K562 (cell line): Measurements from ENCODE around the genes SRSF6 and TTPAL.

- RAMPAGE, long total RNA = no peak
- RRBS = no CpG with 5 or more reads among the region's 4 CpGs
PRO-cap:
- standard = no peak
- CoPRO, capped RNA only, 2 experiments = no peak in any of the 2 experiments
- CoPRO, capped and uncapped RNA, 2 experiments = no peak in any of the 2 experiments
- CoPRO, uncapped RNA only, 2 experiments = no peak in any of the 2 experiments
CAGE:
- cytosol, long polyA plus RNA = no peak
- long polyA plus RNA = no peak
- nucleolus, long total RNA = no peak
- nucleus, long polyA plus RNA = no peak
These were observed 352.2 kb downstream of the PTPRT start for GRCh38 chr20:42837485-42837944.

DNA sequence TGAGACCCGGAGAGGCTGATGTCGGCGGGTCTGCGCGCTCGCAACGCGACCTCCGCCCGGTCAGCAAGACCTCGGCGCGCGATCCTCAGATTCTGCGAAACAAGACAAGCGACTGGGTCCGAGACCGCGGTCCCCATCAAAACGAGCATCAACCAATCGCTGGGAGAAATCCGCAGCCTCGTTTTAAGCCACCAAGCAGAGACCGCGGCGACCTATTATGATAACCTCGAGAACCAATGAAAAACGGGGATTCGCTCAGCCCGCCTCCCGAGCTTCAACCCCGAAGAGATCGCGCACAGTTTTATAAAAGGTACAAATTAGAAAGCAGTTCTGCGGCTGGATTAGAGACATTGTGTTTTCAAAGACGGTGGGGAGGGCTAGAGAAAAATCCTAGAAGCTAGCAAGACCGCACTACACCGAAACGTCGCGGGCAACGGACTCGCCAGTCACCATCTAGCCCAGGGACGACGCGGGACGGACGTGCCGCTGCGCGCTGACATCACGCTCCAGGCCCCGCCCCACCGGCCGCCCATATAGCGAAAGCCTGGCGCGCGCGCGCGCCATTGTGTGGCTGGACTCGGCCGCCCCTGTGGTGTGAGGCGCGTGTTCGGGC lies at the start of gene SRSF6:
Gene SRSF6 (plus strand): TSS at position 563 of the 613 bp plus-strand sequence.
- RAMPAGE, long total RNA = no peak
- RRBS = under 1% methylated on average over 10 of the region's 67 CpGs
PRO-cap:
- standard = bidirectional peak, plus-strand start at position 326 of the sequence, minus-strand start at position 96 of the sequence; bidirectional peak, plus-strand start at position 563 of the sequence, minus-strand start at position 455 of the sequence
- CoPRO, capped RNA only, 2 experiments = peak in 2 of 2 experiments; most common plus-strand start position 236 of the sequence (in 2); most common minus-strand start position 110 of the sequence (in 2)
- CoPRO, capped and uncapped RNA, 2 experiments = peak in 2 of 2 experiments; most common plus-strand start position 563 of the sequence (in 2); most common minus-strand start position 455 of the sequence (in 1)
- CoPRO, uncapped RNA only, 2 experiments = peak in 1 of 2 experiments; most common minus-strand start position 99 of the sequence (in 1)
CAGE:
- cytosol, long polyA plus RNA = no peak
- long polyA plus RNA = no peak
- nucleolus, long total RNA = no peak
- nucleus, long polyA plus RNA = start-site peak on the plus strand centred at position 545 of the sequence, 59 bp wide, 46 and 24 reads in 2 replicates

GRCh38 chr20:43457947-43458179 lies 167 bp downstream of the SRSF6 start:
- RAMPAGE, long total RNA = no peak
- RRBS = no CpG with 5 or more reads among the region's 26 CpGs
PRO-cap:
- standard = no peak
- CoPRO, capped RNA only, 2 experiments = no peak in any of the 2 experiments
- CoPRO, capped and uncapped RNA, 2 experiments = no peak in any of the 2 experiments
- CoPRO, uncapped RNA only, 2 experiments = peak in 1 of 2 experiments; most common plus-strand start chr20:43457977 (in 1)
CAGE:
- cytosol, long polyA plus RNA = no peak
- long polyA plus RNA = no peak
- nucleolus, long total RNA = no peak
- nucleus, long polyA plus RNA = no peak

GRCh38 chr20:43458543-43459552 lies 1.2 kb downstream of the SRSF6 start:
- RAMPAGE, long total RNA = no peak
- RRBS = 2% methylated on average over 6 of the region's 26 CpGs
PRO-cap:
- standard = no peak
- CoPRO, capped RNA only, 2 experiments = no peak in any of the 2 experiments
- CoPRO, capped and uncapped RNA, 2 experiments = no peak in any of the 2 experiments
- CoPRO, uncapped RNA only, 2 experiments = peak in 1 of 2 experiments; most common plus-strand start chr20:43459044 (in 1)
CAGE:
- cytosol, long polyA plus RNA = no peak
- long polyA plus RNA = no peak
- nucleolus, long total RNA = no peak
- nucleus, long polyA plus RNA = no peak

DNA sequence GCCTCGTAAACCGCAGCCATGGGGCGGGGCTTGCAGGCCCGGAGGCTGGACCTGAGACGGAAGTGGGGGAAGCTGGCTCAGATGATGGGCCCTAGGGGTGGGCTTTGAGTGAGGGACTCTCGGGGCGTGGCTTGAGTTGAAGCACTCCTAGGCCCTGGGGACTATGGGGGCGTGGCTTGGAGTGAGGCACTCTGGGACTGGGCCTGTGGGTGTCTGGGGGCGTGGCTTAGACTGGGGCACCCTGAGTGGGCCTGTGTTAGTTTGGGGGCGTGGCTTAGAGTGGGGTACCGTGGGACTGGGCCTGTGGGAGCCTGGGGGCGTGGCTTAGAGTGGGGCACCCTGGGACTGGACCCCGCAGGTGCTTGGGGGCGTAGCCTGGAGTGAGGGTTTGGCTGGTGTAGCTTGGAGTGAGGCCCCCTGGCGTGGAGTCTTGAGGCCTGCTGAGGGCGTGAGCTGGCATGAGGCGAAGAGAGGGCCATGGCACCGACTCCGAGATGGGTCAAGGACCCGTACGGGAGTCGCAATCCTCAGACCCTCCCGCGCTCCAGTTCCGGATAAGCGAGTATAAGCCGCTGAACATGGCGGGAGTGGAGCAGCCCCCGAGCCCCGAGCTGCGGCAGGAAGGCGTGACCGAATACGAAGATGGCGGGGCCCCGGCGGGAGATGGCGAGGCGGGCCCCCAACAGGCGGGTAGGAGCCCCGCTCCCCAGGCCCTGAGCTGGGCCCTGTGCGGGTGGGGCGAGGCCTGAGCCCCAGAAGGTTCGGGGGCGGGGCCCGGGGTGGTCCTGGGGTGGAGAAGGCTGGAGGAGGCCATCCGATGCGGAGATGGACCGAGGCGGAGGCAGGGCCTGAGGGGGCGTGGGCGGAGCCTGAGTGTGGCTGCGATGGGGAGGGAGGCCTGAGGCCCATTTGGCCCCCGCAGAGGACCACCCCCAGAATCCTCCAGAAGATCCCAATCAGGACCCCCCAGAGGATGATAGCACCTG lies 6.9 kb downstream of the L3MBTL1 start:
- RAMPAGE, long total RNA = start-site peak on the plus strand centred at position 395 of the sequence, 77 bp wide, 90 and 20 reads in 2 replicates
- RRBS = 97% methylated on average over 5 of the region's 54 CpGs
PRO-cap:
- standard = unidirectional peak, plus-strand start at position 418 of the sequence; unidirectional peak, plus-strand start at position 633 of the sequence
- CoPRO, capped RNA only, 2 experiments = peak in 2 of 2 experiments; most common plus-strand start position 64 of the sequence (in 1); most common minus-strand start position 178 of the sequence (in 1)
- CoPRO, capped and uncapped RNA, 2 experiments = peak in 1 of 2 experiments; most common plus-strand start position 133 of the sequence (in 1)
- CoPRO, uncapped RNA only, 2 experiments = no peak in any of the 2 experiments
CAGE:
- cytosol, long polyA plus RNA = no peak
- long polyA plus RNA = no peak
- nucleolus, long total RNA = no peak
- nucleus, long polyA plus RNA = no peak

DNA sequence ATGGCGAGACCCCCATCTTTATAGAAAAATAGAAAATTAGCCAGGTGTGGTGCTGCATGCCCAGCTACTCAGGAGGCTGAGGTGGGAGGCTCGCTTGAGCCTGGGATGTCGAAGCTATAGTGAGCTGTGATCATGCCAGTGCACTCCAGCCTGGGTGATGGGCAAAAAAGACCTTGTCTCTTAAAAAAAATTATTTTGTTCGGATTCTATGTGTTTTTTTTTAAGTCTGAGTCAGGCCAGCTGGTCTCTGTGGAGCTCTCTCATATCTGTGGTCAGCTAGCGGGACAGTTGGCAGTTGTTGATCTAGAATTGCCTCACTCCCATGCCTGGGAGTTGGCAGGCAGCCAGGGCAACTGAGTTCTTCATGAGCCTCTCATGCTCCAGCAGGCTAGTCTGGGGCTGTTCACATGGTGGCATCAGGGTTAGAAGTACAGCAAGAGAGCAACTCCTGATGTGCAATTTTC lies 6.9 kb upstream of the IFT52 start:
- RAMPAGE, long total RNA = no peak
- RRBS = no CpG with 5 or more reads among the region's 5 CpGs
PRO-cap:
- standard = bidirectional peak, plus-strand start at position 402 of the sequence, minus-strand start at position 270 of the sequence
- CoPRO, capped RNA only, 2 experiments = no peak in any of the 2 experiments
- CoPRO, capped and uncapped RNA, 2 experiments = no peak in any of the 2 experiments
- CoPRO, uncapped RNA only, 2 experiments = no peak in any of the 2 experiments
CAGE:
- cytosol, long polyA plus RNA = no peak
- long polyA plus RNA = no peak
- nucleolus, long total RNA = no peak
- nucleus, long polyA plus RNA = no peak

- RAMPAGE, long total RNA = no peak
- RRBS = no CpG with 5 or more reads among the region's 7 CpGs
PRO-cap:
- standard = no peak
- CoPRO, capped RNA only, 2 experiments = no peak in any of the 2 experiments
- CoPRO, capped and uncapped RNA, 2 experiments = no peak in any of the 2 experiments
- CoPRO, uncapped RNA only, 2 experiments = no peak in any of the 2 experiments
CAGE:
- cytosol, long polyA plus RNA = no peak
- long polyA plus RNA = no peak
- nucleolus, long total RNA = no peak
- nucleus, long polyA plus RNA = no peak
These were observed 16.0 kb downstream of the GTSF1L start for GRCh38 chr20:43710758-43711200.

DNA sequence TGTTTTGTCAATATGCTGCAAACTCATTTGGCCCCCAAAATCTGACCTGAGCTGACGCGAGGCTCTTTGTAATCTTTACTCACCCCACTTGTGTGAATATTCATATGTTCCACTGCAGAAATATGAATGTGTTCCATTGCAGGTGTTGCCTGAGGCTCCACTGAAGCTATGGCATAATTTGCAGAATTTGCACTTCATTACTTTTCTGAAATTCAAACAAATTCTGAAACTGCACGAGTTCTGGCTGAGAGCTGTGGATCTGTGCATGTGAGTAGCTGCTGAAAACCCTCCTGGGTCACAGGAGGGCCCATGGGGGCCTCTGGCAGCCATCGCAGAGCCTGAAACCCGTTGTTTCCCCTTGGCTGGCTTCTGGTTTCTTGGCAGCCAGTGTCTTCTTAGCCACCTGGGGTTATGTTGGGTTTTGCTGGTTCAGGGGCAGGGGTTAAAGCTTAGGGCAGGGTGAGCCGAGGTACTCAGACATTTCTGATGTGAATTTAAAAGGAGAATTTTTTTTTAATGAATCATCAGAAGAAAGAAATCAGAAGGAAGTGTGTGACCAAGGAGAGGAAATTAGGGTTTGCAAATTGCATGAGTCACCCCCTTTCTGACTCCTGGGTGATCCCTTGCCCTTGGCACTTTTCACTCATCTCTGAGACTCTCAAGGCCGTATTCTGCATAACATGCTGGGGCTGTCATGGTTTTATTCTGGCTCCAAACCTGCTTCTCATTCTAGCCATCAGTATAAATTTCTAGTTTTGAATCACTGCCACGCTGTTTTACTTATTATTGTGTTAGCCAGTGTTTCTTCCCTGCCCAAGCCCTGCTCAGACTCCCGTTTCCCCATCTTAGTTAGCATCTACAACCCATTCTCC lies 40.6 kb downstream of the TOX2 start:
- RAMPAGE, long total RNA = no peak
- RRBS = no CpG with 5 or more reads among the region's 9 CpGs
PRO-cap:
- standard = no peak
- CoPRO, capped RNA only, 2 experiments = no peak in any of the 2 experiments
- CoPRO, capped and uncapped RNA, 2 experiments = no peak in any of the 2 experiments
- CoPRO, uncapped RNA only, 2 experiments = no peak in any of the 2 experiments
CAGE:
- cytosol, long polyA plus RNA = no peak
- long polyA plus RNA = no peak
- nucleolus, long total RNA = no peak
- nucleus, long polyA plus RNA = no peak

GRCh38 chr20:44142332-44142766 lies 44.6 kb downstream of the JPH2 start:
- RAMPAGE, long total RNA = no peak
- RRBS = no CpG with 5 or more reads among the region's 12 CpGs
PRO-cap:
- standard = no peak
- CoPRO, capped RNA only, 2 experiments = no peak in any of the 2 experiments
- CoPRO, capped and uncapped RNA, 2 experiments = no peak in any of the 2 experiments
- CoPRO, uncapped RNA only, 2 experiments = no peak in any of the 2 experiments
CAGE:
- cytosol, long polyA plus RNA = no peak
- long polyA plus RNA = no peak
- nucleolus, long total RNA = no peak
- nucleus, long polyA plus RNA = no peak

DNA sequence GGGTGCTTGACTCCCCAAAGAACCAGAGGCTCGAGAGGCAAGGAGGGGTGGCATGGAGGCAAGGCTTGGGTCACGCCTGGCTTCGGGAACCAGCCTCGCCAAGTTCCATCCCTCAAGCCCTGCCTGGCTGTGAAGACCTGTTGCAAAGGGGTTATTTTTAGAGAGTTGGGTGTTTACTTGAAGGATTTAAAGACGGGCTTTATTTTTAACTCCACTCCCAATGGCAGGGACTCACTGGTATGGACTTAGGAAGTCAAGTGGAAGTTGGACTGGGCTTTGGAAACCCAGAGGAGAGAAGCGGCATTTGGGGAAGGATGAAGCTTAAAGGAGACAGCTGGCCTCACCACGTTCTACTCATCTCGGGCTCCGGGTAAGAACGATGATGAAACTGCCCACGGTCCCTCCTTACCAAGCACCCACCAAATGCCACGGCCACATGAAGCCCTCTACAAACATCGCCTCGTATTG lies 43.0 kb downstream of the JPH2 start:
- RAMPAGE, long total RNA = no peak
- RRBS = no CpG with 5 or more reads among the region's 14 CpGs
PRO-cap:
- standard = no peak
- CoPRO, capped RNA only, 2 experiments = no peak in any of the 2 experiments
- CoPRO, capped and uncapped RNA, 2 experiments = no peak in any of the 2 experiments
- CoPRO, uncapped RNA only, 2 experiments = no peak in any of the 2 experiments
CAGE:
- cytosol, long polyA plus RNA = no peak
- long polyA plus RNA = no peak
- nucleolus, long total RNA = no peak
- nucleus, long polyA plus RNA = no peak

- RAMPAGE, long total RNA = no peak
- RRBS = no CpG with 5 or more reads among the region's 9 CpGs
PRO-cap:
- standard = no peak
- CoPRO, capped RNA only, 2 experiments = no peak in any of the 2 experiments
- CoPRO, capped and uncapped RNA, 2 experiments = no peak in any of the 2 experiments
- CoPRO, uncapped RNA only, 2 experiments = no peak in any of the 2 experiments
CAGE:
- cytosol, long polyA plus RNA = no peak
- long polyA plus RNA = no peak
- nucleolus, long total RNA = no peak
- nucleus, long polyA plus RNA = no peak
These were observed 15.5 kb downstream of the JPH2 start for GRCh38 chr20:44171202-44172143.

DNA sequence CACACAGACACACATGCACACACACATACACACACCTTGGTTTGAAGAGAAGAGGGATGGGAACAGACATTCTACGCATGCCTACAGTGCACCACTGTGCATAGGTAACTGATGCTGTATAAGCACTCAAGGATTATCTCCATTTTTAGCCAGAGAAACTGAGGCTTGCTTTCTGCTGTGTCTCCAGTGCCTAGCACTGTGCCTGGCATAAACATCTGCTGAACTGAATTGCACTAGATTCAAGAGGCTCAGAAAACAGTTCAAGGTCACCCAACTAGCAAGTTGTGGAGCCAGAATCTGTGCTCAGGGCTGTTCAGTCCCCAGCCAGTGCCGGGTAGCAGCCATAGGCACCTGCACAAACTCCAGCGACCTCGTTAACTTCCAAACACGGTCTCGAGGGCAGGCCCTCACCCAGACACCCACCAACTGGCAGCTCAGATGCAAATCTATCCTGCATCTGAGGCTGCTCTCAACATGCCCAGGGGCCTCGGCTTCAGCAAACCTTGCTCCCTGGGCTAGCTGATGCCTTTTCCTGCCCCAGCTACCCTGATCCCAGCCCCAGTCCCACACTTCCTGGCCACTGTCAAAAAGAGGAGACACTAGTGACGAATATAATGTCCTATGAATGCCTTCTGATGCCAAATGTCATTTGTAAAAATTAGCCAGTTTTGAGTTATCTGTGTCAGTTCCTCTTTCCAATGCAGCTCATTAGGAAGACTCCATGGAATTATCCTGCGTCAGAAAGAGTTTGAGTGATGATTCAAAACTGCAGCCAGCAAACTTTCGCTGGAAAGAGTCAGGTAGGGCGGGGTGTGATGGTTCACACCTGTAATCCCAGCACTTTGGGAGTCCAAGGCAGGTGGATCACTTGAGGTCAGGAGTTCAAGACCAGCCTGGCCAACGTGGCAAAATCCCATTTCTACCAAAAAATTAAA lies 3.7 kb downstream of the JPH2 start:
- RAMPAGE, long total RNA = no peak
- RRBS = no CpG with 5 or more reads among the region's 12 CpGs
PRO-cap:
- standard = no peak
- CoPRO, capped RNA only, 2 experiments = no peak in any of the 2 experiments
- CoPRO, capped and uncapped RNA, 2 experiments = no peak in any of the 2 experiments
- CoPRO, uncapped RNA only, 2 experiments = no peak in any of the 2 experiments
CAGE:
- cytosol, long polyA plus RNA = no peak
- long polyA plus RNA = no peak
- nucleolus, long total RNA = no peak
- nucleus, long polyA plus RNA = no peak

GRCh38 chr20:44209701-44210109 lies 866 bp downstream of the OSER1 start:
- RAMPAGE, long total RNA = no peak
- RRBS = no CpG with 5 or more reads among the region's 15 CpGs
PRO-cap:
- standard = no peak
- CoPRO, capped RNA only, 2 experiments = no peak in any of the 2 experiments
- CoPRO, capped and uncapped RNA, 2 experiments = no peak in any of the 2 experiments
- CoPRO, uncapped RNA only, 2 experiments = no peak in any of the 2 experiments
CAGE:
- cytosol, long polyA plus RNA = no peak
- long polyA plus RNA = no peak
- nucleolus, long total RNA = no peak
- nucleus, long polyA plus RNA = no peak

DNA sequence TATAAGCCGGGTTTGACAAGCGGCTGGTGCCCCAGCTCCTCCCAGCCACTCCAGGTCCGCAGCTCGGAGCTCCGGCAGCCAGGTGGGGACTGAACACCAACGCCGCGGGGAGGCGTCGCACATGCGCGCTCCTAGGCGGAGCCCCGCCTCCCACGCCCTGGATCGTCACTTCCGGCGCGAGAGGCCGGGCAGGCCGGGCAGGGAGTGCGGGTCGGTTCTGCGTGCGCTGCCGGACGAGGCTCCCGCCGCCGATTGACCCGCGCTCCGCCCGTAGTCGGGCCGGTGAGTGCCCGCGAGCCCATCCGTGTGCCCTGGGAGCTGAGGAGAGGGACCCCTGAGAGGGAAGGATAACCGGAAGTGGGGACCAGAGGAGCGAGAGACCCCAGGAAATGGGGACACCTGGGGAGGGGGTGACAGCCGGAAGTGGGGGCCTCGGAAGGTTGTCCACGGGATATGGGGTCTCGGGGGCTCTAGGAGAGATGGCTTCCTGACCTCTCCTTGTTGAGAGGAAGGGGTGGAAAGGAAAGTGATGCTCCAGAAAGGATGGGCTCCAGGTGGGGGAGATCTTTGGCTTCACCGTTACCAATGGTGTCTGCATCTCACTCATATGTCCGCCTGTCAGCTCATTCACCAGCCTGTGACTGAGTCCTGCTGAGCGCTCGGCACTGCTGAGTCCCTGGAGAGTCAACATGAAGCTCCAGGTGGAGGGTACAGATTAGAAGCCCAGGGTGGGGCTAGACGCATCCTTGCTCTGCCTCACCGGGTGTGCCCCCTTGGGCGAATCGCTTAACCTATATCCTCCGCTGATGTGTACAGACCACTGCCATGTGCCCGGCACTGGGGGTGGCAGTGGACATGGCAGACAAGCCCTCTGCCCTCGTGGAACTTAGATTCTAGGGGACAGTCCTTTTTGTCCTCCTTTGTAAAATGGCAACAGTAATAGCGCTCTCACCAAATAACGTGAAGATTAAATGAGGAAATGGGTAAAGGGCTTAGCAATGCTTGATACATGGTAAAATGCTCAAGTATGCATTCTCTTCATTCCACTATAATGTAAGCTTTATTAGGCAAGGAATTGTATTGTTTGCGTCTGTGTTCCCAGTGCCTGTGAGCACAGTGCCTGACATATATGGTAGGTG lies at the start of gene TTPAL:
Gene TTPAL (plus strand): TSS at position 165 of the 1,139 bp plus-strand sequence.
- RAMPAGE, long total RNA = start-site peak on the plus strand centred at position 188 of the sequence, 30 bp wide, 41 and 23 reads in 2 replicates
- RRBS = 3% methylated on average over 27 of the region's 59 CpGs
PRO-cap:
- standard = bidirectional peak, plus-strand start at position 168 of the sequence, minus-strand start at position 91 of the sequence; unidirectional peak, minus-strand start at position 643 of the sequence
- CoPRO, capped RNA only, 2 experiments = peak in 2 of 2 experiments; most common plus-strand start position 179 of the sequence (in 2); most common minus-strand start position 91 of the sequence (in 1)
- CoPRO, capped and uncapped RNA, 2 experiments = peak in 2 of 2 experiments; most common plus-strand start position 179 of the sequence (in 2); most common minus-strand start position 76 of the sequence (in 1)
- CoPRO, uncapped RNA only, 2 experiments = peak in 2 of 2 experiments; most common plus-strand start position 200 of the sequence (in 1); most common minus-strand start position 91 of the sequence (in 2)
CAGE:
- cytosol, long polyA plus RNA = no peak
- long polyA plus RNA = no peak
- nucleolus, long total RNA = no peak
- nucleus, long polyA plus RNA = no peak

- RAMPAGE, long total RNA = no peak
- RRBS = no CpG with 5 or more reads among the region's 1 CpG
PRO-cap:
- standard = no peak
- CoPRO, capped RNA only, 2 experiments = no peak in any of the 2 experiments
- CoPRO, capped and uncapped RNA, 2 experiments = no peak in any of the 2 experiments
- CoPRO, uncapped RNA only, 2 experiments = no peak in any of the 2 experiments
CAGE:
- cytosol, long polyA plus RNA = no peak
- long polyA plus RNA = no peak
- nucleolus, long total RNA = no peak
- nucleus, long polyA plus RNA = no peak
These were observed 14.4 kb upstream of the SERINC3 start for GRCh38 chr20:44536351-44536639.

DNA sequence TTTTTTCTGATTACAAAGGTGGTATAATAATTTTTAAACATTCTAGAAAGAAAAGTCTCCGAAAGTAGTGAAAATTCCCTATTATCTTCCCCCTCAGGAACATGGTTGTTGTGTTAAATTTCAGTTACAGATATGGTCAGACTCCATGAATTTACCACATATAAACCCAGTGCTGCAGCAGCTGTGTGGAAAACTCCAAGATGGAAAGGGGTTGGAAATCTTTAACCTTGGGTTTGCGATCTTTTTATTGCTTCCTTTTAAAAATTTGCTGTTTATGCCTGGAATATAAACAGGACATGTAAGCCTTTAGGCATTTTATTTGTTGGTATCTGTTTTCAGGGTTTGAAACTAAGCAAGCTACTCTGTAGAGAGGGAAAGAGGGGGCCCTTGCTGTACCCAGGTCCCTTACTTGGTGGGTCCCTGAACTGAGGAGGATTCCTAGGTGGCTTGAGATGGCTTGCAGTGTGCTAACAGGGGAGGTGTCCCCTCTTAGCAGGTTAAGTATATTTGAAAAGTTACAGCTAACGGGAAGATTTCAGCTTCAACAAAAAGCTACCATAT lies 778 bp downstream of the PKIG start:
- RAMPAGE, long total RNA = no peak
- RRBS = no CpG with 5 or more reads among the region's 3 CpGs
PRO-cap:
- standard = no peak
- CoPRO, capped RNA only, 2 experiments = no peak in any of the 2 experiments
- CoPRO, capped and uncapped RNA, 2 experiments = no peak in any of the 2 experiments
- CoPRO, uncapped RNA only, 2 experiments = no peak in any of the 2 experiments
CAGE:
- cytosol, long polyA plus RNA = no peak
- long polyA plus RNA = no peak
- nucleolus, long total RNA = no peak
- nucleus, long polyA plus RNA = no peak

GRCh38 chr20:44597483-44597873 lies 15.1 kb downstream of the PKIG start:
- RAMPAGE, long total RNA = no peak
- RRBS = no CpG with 5 or more reads among the region's 4 CpGs
PRO-cap:
- standard = no peak
- CoPRO, capped RNA only, 2 experiments = no peak in any of the 2 experiments
- CoPRO, capped and uncapped RNA, 2 experiments = no peak in any of the 2 experiments
- CoPRO, uncapped RNA only, 2 experiments = no peak in any of the 2 experiments
CAGE:
- cytosol, long polyA plus RNA = no peak
- long polyA plus RNA = no peak
- nucleolus, long total RNA = no peak
- nucleus, long polyA plus RNA = no peak

- RAMPAGE, long total RNA = no peak
- RRBS = no CpG with 5 or more reads among the region's 4 CpGs
PRO-cap:
- standard = no peak
- CoPRO, capped RNA only, 2 experiments = no peak in any of the 2 experiments
- CoPRO, capped and uncapped RNA, 2 experiments = no peak in any of the 2 experiments
- CoPRO, uncapped RNA only, 2 experiments = no peak in any of the 2 experiments
CAGE:
- cytosol, long polyA plus RNA = no peak
- long polyA plus RNA = no peak
- nucleolus, long total RNA = no peak
- nucleus, long polyA plus RNA = no peak
These were observed 16.1 kb downstream of the PKIG start for GRCh38 chr20:44598408-44598895.